Spinal cord (tissue), 3 donors: ENCODE measurements around the genes SCD, LZTS2 and SFXN3.

DNA sequence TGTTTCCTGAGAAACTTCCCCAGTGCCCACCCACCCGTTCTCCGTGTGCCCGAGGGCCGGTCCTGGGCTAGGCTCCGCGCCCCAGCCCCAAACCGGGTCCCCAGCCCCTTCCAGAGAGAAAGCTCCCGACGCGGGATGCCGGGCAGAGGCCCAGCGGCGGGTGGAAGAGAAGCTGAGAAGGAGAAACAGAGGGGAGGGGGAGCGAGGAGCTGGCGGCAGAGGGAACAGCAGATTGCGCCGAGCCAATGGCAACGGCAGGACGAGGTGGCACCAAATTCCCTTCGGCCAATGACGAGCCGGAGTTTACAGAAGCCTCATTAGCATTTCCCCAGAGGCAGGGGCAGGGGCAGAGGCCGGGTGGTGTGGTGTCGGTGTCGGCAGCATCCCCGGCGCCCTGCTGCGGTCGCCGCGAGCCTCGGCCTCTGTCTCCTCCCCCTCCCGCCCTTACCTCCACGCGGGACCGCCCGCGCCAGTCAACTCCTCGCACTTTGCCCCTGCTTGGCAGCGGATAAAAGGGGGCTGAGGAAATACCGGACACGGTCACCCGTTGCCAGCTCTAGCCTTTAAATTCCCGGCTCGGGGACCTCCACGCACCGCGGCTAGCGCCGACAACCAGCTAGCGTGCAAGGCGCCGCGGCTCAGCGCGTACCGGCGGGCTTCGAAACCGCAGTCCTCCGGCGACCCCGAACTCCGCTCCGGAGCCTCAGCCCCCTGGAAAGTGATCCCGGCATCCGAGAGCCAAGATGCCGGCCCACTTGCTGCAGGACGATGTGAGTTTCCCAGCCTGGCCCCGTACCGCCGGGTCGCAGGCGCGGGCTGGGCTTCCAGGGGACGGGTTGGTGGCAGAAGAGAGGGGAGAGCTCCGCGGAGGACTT is at the start of gene SCD:
SCD (plus strand) TSS at position 472 of the 875 bp plus-strand sequence.
- PRO-cap = unidirectional peak, plus-strand start at position 349 of the sequence
- RAMPAGE, long total RNA = start-site peak on the plus strand centred at position 480 of the sequence, 285 bp wide, 4,530 and 2,472 reads in 2 replicates

DNA sequence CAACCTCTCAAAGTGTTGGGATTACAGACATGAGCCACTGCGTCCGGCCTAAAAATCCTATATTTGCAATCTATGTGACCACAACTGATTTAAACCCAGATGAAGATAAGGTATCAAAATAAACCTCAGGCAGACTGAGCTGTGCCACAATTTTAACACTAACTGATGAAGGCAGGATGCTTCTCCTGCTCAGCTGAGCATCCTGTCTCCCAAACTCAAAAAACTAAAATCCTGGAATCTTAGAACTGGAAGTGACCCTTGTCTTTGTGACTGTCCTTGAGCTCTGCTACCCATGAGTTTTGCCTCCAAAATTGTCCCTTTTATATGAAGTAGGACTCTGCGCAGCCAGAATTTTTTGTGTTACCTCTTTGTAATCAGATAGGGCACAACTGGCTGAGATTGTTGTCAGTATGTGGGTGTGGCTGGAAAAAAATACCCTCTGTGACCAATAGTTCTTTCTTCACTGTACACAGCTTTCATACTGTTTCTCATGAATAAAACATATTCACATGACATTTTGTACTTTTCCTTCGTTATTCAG is 49.8 kb upstream of the WNT8B start:
- PRO-cap = no peak
- RAMPAGE, long total RNA = no peak

DNA sequence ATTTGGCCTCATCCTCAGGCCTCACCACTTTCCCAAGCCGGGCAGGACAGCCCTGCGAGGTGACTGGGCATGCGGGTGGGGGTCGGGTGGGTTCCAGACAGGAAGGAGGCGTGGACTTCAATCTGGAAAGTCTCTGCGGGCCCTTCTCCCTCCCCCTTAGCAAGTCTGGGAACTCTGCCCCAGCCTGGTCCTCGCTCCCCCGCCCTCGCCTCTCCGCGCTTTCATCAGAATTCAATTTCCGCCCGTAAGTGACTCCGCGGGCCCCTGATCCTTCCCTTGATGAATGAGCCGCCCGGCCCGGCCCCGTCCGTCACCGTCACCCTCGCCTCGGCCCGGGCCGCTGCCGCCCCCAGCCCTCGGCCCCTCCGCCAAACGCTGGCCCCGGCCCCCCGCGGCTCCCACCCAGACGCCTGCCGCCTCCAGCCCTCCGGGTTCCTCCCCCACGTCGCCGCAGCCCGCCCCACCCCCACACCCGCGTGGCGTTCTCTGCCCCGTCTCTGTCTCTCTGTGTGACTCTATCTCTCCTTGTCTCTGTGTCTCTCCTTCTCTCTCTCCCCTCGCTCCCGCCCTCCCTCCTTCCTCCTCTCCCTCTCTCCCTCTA is 91.4 kb upstream of the PAX2 start:
- PRO-cap = no peak
- RAMPAGE, long total RNA = no peak

- PRO-cap = no peak
- RAMPAGE, long total RNA = no peak
These were observed 91.0 kb upstream of the PAX2 start for GRCh38 chr10:100654455-100654804.

DNA sequence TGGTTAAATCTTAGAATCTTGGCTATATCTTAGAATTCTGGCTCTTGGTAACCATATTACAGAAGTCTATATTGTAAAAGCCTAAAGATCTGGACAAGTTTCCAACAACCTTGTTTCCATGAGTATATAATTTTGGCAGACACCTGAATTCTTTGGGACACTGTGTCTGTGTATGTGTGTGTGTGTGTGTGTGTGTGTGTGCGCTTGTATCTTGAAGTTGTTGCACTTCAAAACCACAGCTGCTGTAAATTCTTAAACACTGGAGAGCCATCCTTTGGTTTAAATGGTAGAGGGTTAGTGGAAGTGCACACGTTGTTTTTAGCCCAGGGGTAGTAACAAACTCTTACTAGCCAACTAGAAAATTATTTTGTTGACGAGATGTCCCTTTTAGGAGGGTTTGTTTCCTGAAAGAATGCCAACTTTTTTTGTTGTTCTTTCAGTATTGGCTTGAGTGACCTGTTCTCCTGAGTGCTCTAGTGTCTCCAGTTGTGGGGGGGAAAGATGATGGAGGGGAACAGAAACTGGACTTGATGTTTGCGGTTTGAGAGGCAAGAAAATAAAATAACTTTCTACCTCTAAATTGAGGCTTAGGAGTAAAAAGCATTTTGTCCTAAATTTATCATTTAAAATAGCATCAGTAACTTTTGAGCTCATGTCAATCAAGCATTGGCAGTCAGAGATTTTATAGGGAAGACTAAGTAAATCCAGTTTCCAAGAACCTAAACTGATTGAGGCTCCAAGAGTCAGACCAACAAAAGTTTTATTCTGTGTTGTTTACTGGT is 6.4 kb upstream of the SEMA4G start:
- PRO-cap = no peak
- RAMPAGE, long total RNA = no peak

DNA sequence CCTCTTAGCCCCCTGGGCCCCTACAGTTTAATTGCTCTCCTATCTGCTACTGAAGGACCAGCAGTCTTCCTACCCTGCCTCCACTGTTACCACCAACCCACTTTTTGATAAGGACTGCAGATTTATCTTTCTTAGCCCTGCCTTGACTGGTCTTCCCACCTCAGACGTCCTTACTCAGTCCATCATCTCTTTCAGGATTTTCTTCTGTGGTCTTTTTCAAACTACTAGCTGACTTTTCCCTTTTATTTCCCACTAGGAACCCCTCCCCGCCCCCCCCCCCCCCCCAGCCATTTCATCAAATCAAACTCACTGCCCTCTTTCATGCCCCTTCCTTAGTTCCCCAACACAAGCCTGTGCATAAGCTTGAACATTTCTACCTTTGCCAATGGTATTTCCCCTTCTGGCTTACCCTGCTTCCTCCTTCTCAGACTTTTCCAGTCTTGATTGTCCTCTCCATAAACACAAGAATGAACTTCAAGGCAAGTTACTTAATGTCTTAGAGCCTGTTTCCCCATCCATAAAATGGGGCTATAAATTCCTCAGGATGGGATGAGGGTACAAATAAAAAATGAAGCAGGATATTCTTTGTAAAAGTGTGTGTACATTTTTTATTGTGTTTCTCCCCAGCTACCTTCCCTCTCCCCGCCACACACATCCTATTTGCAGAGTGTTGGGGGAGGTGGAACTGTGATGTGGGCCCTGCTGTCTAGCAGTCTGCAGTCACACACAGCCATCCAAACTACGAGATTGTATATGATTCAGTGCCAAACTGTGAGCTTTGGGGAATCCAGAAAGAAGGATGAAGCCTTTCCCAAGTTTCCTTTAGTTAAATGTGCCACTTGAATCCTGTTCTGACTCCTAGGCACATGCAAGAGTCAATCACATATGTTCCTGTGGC is 1.5 kb upstream of the SEMA4G start:
- PRO-cap = no peak
- RAMPAGE, long total RNA = no peak

DNA sequence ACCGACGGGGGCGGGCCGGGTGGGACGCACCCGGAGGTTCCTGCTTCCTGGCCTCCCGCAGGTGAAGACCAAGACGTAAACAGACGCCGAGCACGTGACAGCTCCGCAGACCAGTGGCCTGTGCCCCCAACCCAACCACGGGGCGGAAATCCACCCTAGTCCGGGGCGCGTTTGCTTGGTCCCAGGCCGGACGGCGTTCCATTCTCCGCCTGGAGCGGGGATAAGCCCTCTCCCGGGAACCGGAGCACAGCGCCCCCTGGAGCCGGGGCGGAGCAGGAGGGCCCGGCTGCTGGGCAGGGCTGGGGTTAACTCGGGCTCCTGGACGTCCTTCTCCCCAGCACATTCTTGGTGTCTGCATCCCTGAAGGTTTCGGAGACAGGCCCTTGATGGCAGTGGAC is 2.0 kb upstream of the LZTS2 start:
- PRO-cap = no peak
- RAMPAGE, long total RNA = no peak

DNA sequence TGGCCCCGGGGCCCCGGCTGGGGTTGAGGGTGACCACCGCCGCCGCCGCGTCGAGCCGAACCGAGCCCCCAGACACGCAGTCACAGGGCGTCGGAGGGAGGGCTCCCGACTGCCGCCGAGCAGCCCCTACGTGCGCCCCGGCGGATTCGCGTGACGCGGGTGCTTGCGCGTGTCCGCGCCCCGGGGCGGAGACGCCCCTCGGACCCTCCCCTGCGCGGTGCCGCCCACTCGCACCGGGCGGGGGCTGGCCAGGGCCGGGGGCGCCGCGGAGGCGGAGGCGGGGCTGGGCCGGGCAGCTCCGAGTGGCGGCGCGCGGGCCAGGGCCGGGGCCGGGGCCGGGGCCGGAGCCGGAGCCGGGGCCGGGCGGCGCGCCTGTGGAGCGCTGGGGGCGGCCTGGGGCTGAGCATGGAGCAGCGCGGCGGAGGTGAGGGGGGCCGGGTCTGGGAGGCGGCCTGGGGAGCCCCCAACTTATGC is at the start of gene LZTS2:
LZTS2 (plus strand) TSS at position 280 of the 474 bp plus-strand sequence.
- PRO-cap = unidirectional peak, minus-strand start at position 148 of the sequence
- RAMPAGE, long total RNA = no peak

- PRO-cap = no peak
- RAMPAGE, long total RNA = no peak
These were observed 5.7 kb downstream of the LZTS2 start for GRCh38 chr10:101005192-101005774.

DNA sequence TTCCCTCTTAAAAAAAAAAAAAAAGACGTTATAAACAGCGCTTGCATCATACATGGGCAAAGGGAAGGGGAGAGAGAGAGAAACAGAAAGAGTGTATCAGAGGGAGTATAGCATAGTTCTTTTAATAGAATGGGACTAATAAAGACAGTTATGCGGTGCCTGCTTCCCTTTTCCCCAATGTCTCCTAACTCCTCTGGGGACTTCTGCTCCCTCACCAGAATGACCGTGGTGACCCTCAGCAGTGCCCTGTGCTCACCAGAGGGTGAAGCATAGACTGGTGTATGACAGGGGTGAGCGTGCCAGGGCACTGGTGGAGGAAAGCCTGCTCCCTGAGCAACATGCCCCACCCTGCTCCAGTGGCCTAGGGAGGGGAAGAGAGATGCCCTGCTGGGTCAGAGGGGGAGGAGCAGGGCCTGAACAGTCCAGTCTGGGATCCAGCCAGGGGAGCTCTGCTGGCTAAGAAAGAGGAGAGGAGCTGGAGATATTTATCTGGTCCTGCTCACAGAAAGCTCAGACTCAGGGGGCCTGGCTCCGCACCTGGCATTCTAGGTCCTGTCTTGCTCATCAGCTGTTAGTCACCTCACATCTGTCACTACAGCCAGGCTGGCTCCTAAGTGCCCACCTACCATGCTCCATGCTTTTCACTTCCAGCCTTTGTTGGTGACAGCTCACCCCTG is 2.2 kb downstream of the PDZD7 start:
- PRO-cap = no peak
- RAMPAGE, long total RNA = no peak

- PRO-cap = no peak
- RAMPAGE, long total RNA = no peak
These were observed at the start of gene SFXN3 for GRCh38 chr10:101030878-101031835. SFXN3 (plus strand) TSS chr10:101031234.

DNA sequence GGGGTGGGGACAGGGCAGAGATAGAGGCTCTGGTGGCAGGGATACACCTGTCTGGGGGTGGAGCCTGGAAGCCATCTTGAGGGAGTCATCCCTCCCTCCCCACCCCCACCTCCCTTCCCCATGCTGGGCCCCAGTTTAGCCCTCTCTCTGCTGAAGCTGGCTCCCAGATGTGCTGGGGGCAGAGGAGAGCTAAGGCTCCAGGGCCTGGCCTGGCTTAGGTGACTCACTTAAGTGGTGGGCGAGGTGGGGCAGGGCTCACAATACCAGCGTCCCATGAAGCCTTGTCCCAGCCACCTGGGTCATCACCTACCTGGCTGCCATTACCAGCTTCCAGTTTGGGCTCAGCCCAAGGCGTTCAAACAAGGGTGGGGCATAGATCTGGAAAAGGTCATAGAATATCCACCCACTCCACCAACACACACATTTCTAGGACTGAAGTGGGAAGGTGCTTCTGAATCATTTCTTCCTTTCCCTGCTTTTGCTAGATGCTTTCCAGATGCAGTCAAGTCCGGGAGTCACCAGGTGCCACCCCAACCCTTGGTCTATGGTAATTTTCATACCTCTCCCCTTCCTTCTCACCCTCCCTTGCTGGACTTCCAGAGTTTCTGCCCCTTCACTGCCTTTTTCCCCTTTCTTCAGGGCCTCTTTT is 8.3 kb downstream of the KAZALD1 start:
- PRO-cap = no peak
- RAMPAGE, long total RNA = no peak

DNA sequence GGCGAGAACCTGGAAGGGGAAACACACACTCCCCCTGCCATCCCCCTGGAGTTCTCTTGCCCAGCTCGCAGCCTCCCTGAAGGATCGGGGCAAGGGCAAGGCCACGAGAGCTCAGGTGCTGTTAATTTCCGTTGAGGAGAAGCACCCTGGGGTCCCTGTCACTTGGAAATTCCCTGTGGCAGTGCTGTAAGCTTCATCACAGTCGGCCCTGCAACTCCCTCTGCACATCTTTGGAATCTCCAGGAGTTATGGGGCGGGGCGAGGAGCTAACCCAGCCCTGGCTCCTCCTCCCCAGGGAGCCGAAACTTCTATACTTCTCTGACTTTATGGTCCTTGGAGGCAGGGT is 15.8 kb downstream of the TLX1 start:
- PRO-cap = no peak
- RAMPAGE, long total RNA = no peak

- PRO-cap = no peak
- RAMPAGE, long total RNA = no peak
These were observed 1.4 kb downstream of the FBXW4 start for GRCh38 chr10:101693515-101693946.

DNA sequence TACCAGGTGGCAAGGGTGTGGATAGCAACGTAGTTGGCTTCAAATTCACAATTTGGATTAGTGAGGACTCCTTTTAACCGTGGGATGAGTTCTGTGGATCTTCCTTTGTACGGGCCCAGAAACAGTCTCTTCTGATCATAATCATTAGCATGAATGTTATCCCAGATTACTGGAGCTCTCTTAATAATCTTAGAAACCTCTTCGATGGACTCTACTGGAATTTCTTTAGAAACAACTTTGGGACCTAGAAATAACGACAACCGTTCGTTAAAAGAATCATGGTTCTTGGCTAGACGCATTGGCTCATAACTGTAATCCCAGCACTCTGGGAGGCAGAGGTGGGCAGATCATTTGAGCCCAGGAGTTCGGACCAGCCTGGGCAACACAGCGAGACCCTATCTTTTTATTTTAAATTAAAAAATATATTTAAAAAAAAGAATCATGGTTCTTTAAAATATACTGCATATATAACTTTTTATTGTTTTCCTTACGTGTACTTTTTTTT is 14.4 kb downstream of the OGA start:
- PRO-cap = no peak
- RAMPAGE, long total RNA = no peak

GRCh38 chr10:101938100-101938725 is 94.6 kb upstream of the KCNIP2 start:
- PRO-cap = no peak
- RAMPAGE, long total RNA = no peak

- PRO-cap = no peak
- RAMPAGE, long total RNA = no peak
These were observed 57.3 kb downstream of the ARMH3 start for GRCh38 chr10:101998519-101999204.

DNA sequence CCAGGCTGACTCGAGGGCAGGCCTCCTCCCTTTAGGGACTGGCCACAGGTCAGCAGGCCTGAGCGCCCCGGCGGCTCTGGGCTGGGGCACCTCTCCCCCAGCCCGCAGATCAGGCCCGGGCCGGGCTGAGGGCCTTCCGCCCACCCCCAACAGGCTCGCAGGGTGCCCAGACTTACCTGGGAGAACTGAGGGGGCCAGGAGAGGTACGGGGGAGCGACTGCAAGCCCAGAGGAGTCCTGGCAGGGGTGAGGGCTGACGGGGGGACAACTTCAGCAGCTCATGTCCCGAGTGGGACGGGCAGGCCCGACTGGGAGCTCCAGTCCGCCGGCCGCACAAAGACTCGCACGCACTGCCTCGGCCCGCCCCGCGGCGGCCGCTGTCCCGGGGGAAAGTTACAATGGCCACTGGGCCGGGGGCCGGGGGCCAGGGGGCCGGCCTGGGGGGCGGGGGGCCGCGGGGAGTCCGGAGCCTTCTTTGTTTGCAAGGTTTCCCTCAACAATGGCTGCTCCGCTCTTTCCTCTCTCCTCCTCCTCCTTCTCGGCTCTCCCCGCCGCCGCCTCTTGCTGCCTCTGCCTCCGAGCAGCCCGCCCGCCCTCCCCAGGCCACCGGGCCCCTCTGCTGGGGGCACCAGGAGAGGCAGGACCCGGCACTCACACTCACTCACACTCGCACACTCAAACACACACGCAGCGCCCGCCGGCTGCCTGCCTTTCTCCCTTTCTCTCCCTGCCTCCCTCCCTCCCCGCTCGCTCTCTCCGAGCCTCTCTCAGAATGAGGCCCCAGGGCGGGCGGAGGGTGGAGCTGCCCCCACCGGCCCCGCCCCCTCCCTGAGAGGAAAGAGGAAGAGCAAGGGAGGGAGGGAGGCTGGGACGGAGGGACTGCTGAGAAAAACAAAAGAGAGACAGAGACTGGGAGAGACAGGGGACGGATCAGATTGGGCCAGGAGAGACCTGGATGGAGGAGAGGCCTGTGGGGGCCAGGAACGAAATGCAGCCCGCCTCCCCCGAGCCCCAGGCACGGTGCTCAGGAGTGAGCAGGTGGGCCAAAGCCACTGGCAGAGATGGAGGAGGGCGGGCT is 5.6 kb downstream of the LDB1 start:
- PRO-cap = no peak
- RAMPAGE, long total RNA = no peak

GRCh38 chr10:102115307-102115756 is 4.8 kb downstream of the LDB1 start:
- PRO-cap = no peak
- RAMPAGE, long total RNA = no peak

DNA sequence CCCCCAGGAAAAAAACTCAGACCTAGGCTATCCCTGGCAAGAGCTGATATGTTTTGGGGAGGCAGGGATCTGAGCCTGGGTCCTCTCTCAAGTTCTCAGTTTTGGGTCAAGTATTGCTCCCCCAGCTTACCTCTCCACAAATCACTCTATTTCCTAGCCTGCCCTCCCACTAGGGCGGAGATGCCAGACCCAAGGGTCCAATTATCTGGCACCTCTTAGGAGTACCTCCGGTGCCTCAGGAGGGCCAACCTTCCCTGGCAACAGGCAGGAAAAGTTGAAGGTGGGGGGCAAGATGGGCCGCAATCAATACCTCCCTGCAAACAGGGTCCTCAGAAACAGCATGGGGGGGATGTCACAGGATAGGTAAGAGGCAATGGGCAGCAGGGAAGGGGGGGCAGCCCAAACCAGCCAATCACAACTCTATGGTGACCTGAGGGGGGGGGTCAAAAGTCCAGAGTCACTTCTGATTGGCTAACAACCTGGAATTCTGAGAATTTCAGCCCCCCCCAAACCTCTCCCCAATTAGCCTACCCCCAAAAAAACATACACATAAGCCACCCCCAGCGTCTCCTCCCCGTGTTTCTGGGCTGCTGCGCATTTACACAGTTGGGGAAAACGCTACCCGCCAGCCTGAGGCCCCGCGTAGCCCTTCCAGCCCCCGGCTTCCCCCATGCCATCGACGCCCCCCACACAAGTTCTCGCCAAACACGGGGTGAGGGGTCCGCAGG is 691 bp downstream of the LDB1 start:
- PRO-cap = no peak
- RAMPAGE, long total RNA = no peak